ENCODE results near the genes GSG1L, CLN3, SGF29 and LAT.

DNA sequence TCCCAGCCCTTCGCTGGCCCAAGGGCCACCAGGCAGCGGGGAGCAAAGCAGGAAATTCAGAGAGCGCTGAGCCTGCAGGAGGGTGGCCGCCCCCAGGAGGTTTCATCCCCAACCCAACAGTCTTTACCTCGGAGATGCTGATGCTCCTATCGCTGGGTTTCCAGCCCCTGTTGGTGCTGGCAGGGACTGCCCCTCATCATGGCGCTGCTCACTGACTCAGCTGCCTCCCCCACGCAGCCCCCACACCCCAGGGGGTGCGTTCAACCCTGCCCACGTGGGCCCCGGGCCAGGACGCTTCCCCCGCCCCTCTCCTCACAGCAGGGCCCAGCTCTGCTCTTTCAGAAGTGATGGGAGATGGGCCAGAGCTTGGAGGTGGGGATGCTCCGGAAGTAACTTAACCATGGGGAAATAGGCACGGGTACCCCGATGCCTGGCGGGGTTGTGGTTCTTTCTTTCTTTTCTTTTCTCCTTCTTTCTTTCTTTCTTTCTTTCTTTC lies 175.5 kb downstream of the GSG1L start:
- PRO-cap, 2 experiments = no peak in any of the 2 experiments

DNA sequence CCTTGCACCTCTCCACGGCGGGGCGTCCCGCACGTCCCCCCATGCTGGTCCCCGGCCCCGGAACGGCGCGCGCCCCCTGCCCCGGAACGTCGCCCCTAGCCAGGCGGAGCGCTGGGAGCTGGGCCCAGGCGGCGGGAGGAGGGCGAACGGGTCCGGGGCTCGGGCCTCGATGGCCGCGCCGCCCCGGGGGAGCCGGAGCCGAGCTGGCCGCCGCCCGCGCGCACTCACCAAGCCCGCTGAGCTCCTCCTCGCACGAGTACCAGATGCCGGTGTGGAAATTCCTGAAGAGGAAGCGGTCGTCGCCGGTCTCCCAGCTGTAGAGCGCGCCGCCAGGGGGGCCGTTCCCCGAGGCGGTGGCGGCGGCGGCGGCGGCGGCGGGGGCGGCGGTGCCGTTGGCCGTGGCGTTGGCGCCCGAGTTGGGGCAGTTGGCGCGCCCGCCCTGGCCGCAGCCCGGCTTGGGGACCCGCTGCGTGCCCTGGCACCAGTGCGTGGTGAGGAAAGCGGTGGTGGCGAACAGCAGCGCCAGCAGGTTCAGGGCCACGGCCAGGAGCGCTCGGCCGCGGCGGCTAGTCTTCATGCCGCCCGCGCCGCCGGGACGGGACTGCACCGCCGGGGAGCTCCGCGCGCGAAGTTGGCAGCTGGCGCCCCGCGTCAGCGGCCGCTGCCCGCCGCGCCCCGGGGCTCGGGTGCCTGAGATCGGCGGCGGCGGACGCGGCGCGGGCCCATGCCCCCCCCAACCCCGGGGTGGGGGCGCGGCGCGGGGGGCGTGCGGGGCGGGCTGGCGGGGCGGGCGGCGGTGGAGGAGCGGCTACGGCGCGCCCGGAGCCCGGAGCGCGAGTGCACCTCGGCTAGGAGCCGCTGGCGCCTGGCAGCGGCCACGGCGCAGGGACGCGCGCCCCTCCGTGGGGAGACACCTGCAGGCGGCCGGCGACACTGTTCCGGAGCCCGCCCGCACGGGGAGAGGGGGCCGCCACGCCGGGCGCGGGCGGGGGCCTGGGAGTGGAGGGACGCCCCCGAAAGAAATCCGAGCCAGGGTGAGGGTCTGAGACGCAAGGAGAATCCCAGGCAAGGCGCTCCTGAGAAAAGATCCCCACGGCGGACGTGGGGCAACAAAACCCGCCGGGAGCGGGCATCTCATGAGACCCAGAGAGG lies at the start of gene GSG1L:
TSS of gene GSG1L (minus strand) at position 867 of the 1,152 bp plus-strand sequence.
- PRO-cap, 2 experiments = no peak in any of the 2 experiments

DNA sequence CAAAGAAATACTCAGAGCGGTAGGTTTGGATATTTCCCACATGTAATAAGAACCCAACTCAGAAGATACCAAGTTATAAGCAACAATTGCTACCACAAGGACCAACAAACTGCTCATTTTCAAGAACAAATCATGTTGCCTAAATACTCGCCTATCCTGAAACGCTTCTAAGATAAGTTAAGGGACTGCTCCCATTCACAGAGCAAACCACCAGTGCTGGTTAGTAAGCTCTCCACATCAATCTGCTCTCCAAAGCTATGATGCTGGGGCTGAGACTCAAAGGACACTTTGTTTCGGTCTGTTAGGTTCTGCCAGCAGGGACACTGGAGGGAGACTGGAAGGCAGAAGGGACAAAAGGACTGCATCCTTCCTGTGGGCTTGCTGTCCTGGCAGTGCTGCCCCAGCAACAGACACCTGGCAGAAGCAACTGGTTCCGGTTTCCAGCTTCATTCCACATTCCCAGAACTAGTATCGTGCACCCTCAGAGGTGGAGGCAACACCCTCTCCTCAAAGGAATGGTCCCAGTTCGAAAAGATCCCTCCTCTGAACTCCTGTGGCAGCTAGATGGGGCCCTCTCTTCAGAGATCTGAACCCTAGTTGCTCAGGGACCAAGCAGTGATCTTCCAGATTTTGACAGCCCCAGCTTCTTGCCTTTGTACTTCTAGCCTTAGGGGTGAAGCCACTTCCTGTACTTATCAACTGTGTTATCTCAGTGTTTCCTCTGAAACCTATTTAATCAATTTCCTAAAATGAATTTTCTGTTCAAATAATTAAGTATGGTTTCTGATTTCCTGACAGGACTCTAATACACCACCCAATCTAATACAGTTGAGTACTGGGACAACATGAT lies 73.4 kb upstream of the GSG1L start:
- PRO-cap, 2 experiments = no peak in any of the 2 experiments

DNA sequence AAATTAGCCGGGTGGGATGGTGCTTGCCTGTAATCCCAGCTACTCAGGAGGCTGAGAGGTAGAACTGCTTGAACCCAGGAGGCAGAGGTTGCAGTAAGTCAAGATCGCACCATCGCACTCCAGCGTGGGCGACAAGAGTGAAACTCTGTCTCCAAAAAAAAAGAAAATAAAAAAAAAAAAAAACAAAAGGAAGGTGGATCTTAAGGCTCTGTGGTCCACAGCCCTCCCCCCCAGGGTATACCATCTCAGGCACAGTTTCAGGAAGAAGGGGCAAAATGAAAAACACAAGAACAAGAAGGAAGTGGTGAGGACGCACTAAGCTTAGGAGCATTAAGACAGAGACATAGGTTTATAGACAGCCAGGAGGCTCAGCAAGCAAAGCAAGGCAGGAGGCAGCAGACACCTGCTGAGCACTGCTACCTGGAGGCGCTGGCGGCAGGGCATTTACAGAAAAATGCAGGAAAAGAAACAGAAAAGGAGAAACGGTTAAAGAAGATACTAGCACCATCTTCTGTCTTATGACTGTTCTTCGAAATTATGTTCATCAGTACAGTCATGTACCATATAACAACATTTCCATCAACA lies 62.8 kb downstream of the XPO6 start:
- PRO-cap, 2 experiments = peak in 1 of 2 experiments; most common plus-strand start position 362 of the sequence (in 1)

DNA sequence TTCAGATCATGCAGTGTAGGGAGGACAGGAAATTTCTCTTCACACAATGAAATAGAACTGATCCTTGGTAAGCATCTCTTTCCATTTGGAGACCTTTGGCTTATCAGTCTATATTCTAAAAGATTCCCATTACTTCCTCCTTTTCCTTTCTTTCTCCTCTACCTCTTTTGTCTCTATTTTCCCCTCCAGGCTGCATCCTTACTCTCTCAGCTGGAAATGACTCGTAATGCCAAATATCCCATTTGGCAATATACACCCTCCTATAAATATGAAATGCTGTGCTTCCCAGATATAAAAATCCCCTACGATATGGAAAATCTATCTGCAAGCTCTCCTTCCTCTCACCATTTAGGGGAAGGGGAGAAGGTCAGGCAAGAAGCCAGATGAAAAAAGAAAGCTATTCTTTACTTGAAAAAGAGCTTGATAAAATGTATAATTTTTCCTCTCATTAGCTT lies 40.0 kb downstream of the XPO6 start:
- PRO-cap, 2 experiments = no peak in any of the 2 experiments

- PRO-cap, 2 experiments = no peak in any of the 2 experiments
Measured at GRCh38 chr16:28258348-28258885, 33.9 kb upstream of the SBK1 start.

DNA sequence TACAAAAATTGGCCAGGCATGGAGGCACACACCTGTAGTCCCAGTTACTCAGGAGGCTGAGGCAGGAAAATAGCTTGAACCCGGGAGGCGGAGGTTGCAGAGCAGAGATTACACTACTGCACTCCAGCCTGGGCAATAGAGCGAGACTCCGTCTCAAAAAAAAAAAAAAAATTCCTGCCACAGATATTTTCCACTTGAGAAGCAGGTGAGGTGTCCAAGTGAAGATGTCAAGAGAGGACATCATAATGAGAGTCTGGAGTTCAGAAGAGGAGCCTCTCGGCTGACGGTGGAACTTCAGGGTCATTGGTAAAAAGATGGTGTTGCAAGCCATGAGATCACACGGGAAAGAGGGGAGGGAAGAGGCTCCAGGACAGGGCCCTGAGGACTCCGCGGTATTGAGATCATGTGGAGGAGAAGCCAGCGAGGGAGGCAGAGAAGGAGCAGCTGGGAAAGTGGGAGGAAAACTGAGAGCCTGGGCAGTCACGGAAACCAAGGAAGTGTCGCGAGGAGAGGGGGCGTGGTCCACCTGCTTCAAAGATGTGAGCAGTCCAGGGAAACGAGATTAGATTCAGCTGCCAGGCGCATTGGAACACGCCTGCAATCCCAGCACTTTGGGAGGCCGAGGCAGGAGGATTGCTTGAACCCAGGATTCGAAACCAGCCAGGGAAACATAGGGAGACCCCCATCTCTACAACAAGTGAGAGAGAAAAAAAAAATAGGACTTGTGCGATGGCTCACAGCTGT lies 27.7 kb upstream of the SBK1 start:
- PRO-cap, 2 experiments = no peak in any of the 2 experiments

GRCh38 chr16:28491614-28492604 lies at the start of gene CLN3:
Gene CLN3 (minus strand): TSS chr16:28492074.
- PRO-cap, 2 experiments = peak in 1 of 2 experiments; most common plus-strand start chr16:28492121 (in 1); most common minus-strand start chr16:28491996 (in 1)

- PRO-cap, 2 experiments = peak in 2 of 2 experiments; most common plus-strand start chr16:28553949 (in 1); most common minus-strand start chr16:28554190 (in 2)
Measured at GRCh38 chr16:28553473-28554651, at the start of gene SGF29. Gene SGF29 (plus strand): TSS chr16:28553920.

- PRO-cap, 2 experiments = no peak in any of the 2 experiments
Measured at GRCh38 chr16:28606506-28607553, 3.0 kb downstream of the SULT1A1 start.

DNA sequence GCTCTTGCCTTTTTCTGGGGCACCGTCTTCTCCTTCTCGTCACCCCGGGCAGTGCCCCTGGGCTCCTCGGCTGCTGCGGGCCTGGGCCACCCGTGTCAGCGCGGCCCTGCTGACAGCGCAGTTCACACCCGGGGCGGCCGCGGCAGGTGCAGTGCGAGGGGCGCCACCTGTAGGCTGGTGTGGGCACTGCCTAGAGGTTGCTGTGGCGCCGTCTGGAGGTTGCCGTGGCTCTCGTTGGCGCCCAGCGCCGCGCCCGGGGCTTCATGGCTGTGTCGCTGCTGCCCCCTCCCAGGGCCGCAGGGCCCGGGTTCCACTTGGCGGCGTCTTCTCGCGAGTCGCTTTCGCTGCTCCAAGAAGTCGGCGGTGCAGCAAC lies 38.9 kb downstream of the EIF3C start:
- PRO-cap, 2 experiments = peak in 1 of 2 experiments; most common minus-strand start position 119 of the sequence (in 1)

- PRO-cap, 2 experiments = no peak in any of the 2 experiments
Measured at GRCh38 chr16:28866358-28867284, 3.0 kb downstream of the SH2B1 start.

GRCh38 chr16:28876152-28876624 lies 2.1 kb upstream of the ATP2A1 start:
- PRO-cap, 2 experiments = no peak in any of the 2 experiments

DNA sequence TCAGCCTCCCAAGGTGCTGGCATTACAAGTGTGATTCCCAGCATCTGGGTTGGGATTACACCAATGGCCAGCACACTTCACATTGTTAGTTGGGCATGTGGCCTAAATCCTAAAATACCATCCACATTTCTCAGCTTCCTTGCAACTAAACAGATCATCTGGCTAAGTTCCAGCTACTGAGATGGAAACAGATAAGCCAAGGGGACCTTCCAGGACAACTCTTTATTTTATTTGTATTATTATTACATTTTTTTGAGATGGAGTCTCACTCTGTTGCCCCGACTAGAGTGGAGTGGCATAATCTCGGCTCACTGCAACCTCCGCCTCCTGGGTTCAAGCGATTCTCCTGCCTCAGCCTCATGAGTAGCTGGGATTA lies 9.7 kb downstream of the RABEP2 start:
- PRO-cap, 2 experiments = no peak in any of the 2 experiments

GRCh38 chr16:28984215-28985473 lies at the start of gene LAT:
Gene LAT (plus strand): TSS chr16:28985052.
- PRO-cap, 2 experiments = peak in 2 of 2 experiments; most common plus-strand start chr16:28985114 (in 2); most common minus-strand start chr16:28984975 (in 2)

GRCh38 chr16:29130067-29130660 lies 145.3 kb downstream of the LAT start:
- PRO-cap, 2 experiments = no peak in any of the 2 experiments

DNA sequence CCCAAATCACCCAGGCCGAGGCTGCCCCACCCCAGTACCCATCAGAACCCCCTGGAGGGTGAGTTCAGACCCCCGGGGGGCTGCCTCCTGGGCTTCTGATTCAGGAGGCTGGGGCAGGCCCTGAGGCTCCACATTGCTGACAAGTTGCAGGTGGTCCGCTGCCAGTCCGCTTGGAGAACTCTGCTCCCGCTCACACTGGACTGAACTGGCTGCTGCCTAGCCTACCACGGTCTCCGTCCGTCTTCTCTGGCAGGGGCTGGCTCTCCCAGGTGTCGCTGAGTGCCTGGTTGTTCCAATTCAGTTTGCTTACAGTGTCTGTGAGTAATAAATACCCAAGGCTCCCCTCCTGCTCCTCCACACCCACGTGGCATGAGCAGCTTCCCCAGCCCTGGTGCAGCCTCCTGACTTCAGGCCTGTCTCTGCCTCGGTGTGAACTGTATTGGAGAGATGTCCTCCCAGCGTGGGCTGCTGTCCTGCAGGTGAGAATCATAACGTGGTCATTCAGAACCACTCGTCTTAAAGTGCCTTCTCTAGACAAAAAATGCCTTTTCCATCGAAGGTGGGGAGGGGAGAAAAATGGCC lies 163.4 kb downstream of the LAT start:
- PRO-cap, 2 experiments = no peak in any of the 2 experiments

DNA sequence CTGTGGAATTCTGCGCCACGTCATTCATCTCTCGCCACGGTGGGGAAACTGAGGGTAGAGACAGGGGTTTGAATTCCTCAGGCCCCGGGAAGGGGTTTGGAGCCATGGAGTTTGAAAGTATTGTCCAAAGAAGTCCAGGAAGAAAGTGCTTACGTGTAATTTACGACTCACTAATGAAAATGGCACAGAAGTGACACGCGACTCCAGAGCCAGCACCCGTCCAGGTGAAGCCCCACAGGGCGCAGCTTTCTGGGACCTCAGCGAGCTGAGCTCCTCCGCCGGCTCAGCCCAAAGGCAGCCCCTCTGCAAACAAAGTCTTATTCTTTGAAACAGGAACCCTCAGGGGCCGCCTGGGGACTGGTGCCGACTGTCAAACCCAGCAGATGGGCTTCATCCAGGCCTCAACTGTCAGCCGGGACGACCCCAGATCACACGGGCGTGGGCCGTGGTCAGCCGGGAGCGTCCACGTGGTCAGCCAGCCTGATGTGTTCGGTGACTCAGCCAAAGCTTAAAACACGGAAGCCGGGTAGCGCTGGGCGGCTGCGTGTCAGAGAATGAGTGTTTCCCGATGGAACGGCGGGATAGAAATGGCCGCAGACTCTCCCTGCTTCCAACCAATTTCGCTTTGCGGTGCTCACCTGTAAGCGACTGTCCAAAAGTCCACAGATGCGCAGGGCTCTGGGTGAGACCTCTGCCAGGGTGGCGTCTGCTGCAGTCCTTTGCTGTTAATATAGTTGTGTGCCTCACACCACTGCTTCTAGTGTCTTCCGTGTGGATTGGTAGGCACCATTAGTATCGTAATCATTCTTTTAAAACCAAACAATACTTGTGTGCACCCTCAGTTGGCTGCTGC lies 200.2 kb downstream of the LAT start:
- PRO-cap, 2 experiments = no peak in any of the 2 experiments

DNA sequence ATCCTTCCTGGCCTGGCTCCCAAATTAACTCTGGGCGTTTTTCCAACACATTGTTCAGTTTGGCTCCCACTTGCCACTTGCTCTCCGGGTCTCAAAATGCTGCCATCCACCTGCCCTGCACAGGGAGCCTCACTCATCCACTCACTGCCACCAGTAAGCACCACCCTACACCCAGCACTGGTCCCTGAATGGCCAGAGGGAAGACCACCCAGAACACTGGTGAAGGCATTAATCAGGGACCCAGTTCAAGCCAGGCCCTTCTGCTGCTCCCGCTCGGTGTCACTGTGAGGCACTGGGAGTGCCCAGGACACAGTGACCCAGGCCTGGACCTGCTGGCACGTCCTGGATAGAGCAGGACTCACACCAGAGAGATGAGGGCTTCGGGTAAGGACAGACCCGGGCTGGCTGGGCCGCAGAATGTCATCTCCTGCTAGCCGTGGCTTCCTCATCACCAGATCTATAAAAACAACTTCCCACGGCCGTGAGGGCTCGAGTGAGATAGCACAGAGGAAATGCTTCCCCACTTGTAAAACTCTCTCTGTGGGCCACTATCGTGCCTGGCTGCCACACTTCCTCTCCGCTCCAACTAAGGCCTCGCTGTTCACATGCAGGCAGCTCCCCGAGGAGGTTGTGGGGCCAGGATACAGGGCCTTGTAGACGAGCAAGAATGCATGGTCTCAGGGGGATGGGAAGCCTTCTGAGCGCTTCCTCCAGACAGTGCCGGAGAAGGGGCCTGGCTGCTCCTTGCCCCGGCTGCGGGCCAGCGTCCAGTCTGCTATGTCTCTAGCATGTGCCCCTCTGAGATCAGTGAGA lies 158.1 kb downstream of the NPIPB11 start:
- PRO-cap, 2 experiments = peak in 2 of 2 experiments; most common plus-strand start position 582 of the sequence (in 1); most common minus-strand start position 470 of the sequence (in 1)

DNA sequence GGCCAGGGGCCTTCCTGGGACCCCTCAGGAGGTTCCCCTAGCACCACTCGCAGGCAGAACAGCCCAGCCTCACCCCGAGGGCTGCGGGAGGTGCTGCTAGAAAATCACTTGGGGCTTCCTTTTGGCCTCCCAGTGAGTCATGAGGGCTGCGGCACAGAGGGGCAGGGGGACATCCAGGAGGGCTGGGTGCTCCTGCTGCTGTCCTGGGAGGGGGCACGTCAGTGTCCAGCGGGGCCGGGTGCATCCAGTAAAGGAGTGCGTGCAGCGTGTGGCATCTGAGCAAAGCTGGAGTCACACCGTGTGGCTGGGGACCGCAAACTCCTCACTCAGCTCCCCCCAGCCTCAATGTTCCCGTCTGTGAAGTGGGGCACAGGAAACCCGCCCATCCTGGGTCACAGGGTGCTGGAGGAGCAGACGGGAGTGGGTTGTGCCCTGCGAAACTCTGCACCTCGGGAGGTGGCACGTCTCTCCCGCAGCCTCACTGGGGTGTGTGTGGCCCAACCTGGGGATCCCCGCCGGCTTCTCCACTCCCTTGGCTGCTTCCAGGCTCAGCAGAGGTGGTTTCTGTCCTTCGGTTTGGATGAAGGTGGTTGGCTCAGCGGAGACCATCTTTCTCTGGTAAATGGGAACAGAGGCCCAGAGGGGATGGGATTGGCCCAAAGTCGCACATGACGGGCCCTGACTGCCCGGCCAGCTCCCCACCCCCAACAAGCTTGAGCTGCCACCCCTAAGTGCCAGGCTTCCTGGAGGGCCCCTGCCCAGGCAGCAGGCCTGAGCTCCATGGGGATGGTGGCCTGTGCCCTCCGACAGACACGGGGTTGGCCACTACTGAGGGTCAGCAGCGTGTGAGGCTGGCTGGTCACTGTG lies 115.0 kb downstream of the NPIPB11 start:
- PRO-cap, 2 experiments = peak in 1 of 2 experiments; most common plus-strand start position 481 of the sequence (in 1); most common minus-strand start position 347 of the sequence (in 1)